SP-49 (cell line): ENCODE data around the gene KCNJ4.

- PRO-cap: no peak
Measured at GRCh38 chr22:37933005-37933246, 20.5 kb downstream of the C22orf23 start.

DNA sequence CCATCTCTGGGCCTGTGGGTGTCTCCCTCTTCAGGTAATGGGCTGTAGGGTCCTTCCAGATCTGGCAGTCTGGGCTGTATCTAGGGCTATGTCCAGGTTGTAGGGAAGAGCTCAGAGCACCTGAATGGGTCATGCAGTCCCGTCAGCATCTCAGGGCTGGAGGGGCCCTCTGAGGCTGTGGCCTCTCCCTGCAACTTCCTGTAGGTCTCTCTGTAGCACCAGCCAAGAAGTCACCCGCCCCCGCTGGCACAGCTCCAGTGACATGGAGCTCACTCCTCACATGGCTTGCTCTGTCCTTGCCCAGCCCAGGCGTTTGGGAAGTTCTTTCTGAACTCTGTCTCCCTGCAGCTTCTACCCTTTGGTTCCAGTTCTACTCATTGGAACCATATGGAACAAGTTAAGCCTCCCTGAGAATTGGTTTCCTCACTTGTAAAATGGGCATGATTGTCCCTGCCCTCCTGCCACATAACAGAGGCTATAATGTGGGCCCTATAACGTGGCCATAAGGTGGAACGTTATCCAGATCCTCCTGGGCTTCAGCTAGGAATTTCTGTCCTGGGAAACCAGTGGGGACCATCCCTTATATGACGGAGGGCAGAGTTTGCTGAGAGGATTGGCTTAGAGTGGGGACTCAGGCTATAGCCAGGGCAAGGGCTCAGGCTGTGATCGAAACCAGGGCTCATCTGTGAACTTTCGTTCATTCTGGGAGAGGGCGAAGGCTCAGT, 33.3 kb upstream of the SOX10 start:
- PRO-cap: no peak

GRCh38 chr22:38030217-38031335, 26.6 kb upstream of the PICK1 start:
- PRO-cap: no peak

GRCh38 chr22:38038230-38039037, 18.8 kb upstream of the PICK1 start:
- PRO-cap: no peak

GRCh38 chr22:38135246-38135640, 24.8 kb upstream of the BAIAP2L2 start:
- PRO-cap: no peak

DNA sequence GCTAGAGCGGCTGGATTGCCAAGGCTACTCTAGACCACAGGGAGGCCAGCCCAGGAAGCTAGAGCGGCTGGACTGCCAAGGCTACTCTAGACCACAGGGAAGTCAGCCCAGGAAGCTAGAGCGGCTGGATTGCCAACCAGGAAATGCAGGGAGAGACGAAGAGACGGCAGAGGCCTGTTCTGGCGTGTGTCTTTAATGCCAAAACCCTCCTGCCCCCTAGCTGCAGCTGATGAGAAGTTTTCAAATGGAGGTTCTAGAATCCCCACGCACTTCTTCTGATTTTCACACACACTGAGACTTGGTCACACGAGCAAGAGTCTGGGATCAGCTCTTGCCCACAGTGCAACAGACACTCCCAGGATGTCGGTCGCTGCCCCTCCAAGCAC, 28.3 kb downstream of the MAFF start:
- PRO-cap: no peak

DNA sequence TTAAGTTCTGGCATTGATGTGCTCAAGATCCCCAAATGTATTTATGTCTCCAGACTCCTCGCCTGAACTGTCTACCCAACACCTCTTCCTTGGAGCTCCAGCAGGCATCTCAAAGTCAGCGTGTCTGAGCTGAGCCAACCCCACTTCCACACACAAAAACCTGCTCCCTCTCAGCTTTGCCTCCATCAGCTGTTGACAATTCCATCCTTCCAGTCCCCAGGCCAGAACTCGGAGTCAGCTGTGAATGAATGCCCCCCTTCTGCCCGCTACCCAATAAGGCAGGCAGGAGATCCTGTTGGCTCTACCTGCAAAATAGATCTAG, 740 bp upstream of the TMEM184B start:
- PRO-cap: no peak

- PRO-cap: no peak
Measured at GRCh38 chr22:38289703-38290893, 17.3 kb upstream of the TMEM184B start.

DNA sequence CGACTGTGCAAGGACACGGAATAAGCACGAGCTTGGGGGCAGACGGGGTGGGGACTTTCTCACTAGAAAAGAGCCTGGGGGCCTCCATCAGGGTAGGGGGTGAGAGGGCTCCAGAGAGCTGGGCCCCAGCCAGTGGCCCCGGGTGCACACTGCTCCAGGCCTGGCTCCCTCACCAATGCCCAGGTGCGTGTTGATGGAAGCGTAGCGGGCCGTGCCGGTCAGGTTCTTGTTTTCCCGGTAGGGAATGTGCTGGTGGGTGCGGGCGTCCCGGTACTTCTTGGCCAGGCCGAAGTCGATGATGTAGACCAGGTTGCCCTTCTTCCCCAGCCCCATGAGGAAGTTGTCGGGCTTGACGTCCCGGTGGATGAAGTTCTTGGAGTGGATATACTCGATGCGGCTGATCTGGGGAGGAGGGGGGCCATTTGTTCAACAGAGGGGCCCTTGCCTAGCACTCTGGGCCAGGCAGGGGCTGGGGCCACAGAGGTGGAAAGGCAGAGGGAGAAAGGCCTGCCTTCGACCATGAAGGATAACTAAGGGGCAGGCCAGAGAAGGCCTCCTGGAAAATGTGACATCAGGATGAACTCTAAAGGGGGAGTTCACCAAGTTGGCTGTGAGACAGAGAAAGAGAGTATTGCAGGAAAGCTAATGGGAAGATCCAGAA, 16.6 kb downstream of the CSNK1E start:
- PRO-cap: no peak

DNA sequence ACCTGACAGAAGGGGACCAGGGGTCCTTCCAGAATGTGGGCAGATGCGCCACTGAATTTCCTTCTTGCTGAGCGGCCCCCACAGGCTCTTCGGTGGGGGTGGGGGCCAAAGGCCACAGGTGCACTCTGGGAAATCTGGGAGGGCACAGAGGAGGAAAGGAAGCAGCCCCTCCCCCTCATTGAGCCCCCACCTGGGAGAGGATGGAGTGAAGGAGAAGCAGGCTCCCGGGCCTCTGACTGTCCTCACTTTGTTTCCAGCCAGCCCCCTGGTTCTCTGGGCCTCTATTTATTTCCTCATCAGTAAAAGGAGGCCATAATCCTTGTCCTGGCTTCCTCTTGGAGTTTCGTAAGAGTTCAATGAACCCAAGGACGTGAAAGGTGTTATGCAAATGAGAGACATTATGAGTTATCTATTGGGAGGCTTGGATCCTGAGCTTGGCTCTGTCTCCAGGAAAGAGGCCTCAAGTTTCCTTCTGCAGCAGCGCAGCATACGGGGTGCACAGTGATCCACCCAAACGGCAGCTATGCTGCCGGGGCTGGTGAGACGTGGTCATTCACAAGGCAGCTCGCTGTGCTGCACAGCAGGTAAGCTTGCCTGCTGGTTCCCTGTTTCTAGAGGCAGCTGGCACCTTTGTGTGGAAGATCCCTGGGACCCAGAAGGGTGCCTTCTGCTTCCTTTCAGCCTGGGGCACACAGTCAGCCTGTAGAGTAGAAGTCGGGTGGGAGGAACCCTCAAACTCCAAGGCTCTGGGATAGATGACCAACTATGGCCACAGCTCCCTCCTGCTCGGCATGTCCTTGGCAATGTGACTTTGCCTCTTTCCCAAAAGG, 30.9 kb downstream of the KCNJ4 start:
- PRO-cap: no peak

DNA sequence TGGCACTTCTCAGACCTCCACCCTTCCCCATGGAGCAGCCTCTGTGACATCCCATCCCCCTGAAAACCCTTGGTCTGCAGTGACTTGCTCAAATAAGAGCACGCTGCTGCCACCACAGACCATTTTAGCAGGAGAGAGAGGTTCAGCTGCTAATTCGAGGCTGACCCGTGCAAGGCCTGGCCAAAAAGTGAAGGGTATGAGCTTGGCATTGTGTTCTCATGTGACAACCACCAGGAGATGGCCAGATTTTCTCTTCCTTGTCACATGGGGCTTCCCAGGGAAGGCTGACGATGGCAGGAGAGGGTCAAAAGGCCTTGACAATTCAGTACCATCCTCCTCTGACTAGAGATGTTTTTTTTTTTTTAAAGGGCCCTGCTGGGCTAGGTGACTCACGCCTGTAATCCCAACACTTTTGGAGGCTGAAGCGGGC, 23.4 kb downstream of the KCNJ4 start:
- PRO-cap: no peak

DNA sequence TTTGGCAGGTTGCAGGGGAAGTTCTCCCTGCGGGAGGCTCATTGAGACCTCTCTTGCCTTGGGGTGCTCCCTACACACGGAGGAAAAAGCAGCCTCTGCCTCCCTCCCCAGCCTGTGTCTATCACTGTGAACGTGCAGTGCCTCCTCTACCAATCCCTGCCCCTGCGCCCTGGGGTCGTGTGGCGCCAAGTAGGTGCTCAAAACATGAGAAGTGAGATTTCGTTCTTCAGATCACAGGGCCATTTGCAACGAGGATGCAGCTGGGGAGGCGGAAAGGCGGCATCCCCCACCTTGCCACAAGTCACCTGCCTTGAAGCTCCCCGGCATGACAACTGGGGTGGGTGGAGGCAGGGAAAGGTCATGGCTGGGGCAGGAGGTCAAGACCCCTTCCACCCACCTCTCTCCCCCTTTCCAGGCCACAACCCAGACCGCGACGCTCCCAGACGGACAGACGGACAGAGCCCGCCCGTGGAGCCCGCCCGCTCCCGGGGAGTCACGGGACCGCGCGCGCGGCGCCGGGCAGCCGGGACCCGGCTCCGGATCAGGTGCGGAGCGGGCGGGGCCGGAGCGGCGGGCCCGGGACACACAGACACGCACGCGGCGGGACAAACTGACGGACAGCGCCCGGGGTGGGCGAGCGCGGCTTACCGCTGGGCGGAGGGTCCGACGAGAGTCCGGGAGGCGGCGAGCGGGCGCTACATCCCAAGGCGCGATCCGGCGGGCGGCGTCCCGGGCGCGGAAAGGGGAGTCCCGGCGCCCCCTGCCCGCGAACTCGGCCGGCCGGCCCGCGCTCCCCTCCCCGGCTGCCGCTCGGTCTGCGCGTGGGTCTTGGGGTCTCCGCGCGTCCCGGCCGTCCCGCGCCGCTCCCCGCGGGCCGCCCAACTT, at the start of gene KCNJ4:
KCNJ4 (minus strand) TSS at position 868 of the 885 bp plus-strand sequence.
- PRO-cap: unidirectional peak, plus-strand start at position 229 of the sequence

GRCh38 chr22:38493623-38494204, 12.4 kb downstream of the DDX17 start:
- PRO-cap: no peak

- PRO-cap: no peak
Measured at GRCh38 chr22:38657168-38657597, 745 bp downstream of the CBY1 start.

DNA sequence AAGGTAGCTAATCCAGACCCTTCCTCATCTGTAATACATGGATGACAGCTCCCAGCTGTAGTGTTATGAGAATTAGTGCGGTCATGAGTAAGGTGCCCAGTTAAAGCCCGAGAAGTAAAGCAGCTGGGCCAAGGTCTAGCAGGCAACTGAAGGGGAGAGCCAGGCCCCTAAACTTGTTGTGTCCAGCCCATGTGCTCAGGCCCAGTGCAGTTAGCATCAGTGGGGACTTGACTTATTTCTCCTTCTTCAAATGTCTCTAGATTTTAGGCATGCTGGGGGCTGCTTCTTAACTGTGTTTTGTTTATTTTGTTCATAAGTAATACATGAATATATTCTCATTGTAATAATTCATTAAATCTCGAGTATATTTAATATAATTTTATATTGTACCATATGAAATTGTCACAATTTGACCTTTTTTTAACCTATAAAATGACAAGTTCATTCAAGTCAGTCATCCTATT, 1.2 kb downstream of the CBY1 start:
- PRO-cap: no peak

- PRO-cap: no peak
Measured at GRCh38 chr22:38683502-38684539, 2.1 kb downstream of the TOMM22 start.

- PRO-cap: no peak
Measured at GRCh38 chr22:38704553-38704934, 1.2 kb upstream of the GTPBP1 start.

GRCh38 chr22:38737104-38737847, 18.5 kb downstream of the SUN2 start:
- PRO-cap: no peak

DNA sequence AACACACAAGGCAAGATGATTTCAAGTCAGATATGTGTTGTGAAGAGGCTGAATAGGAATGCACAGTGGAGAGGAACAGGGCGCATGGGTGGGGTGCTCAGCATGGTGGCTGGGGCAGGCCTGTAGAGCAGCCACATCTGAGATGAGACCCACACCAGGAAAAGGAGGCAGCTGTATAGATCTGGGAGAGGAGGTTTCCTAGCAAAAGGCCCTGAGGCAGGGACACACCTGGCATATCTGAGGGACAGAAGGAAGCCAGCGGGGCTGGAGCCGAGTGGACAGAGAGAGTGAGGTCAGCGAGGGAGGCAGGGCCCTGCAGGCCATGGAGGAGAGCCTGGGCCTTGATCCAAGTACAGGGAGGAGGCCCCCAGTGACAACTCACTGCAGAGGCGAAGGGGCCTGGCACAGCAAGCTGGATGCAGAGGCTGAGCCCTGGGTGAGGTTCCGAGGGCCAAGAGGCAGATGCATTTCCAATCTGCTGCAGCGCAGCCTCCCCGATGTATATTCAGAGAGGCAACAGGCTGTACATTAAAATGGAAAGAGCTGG, 10.4 kb upstream of the CBX6 start:
- PRO-cap: no peak

- PRO-cap: no peak
Measured at GRCh38 chr22:38921055-38921636, 36.3 kb upstream of the APOBEC3A start.